Foreskin fibroblast (primary cell): Measurements from ENCODE around the genes SRY, TSPY1, CDY1B and DAZ4.

- RRBS: no CpG with 5 or more reads among the region's 40 CpGs
These were observed at the start of gene SRY for GRCh38 chrY:2786951-2788013. TSS of gene SRY (minus strand) at chrY:2787682.

- RRBS: 0% methylated on average over 8 of the region's 45 CpGs
These were observed 357 bp upstream of the ZFY start for GRCh38 chrY:2934723-2935324.

DNA sequence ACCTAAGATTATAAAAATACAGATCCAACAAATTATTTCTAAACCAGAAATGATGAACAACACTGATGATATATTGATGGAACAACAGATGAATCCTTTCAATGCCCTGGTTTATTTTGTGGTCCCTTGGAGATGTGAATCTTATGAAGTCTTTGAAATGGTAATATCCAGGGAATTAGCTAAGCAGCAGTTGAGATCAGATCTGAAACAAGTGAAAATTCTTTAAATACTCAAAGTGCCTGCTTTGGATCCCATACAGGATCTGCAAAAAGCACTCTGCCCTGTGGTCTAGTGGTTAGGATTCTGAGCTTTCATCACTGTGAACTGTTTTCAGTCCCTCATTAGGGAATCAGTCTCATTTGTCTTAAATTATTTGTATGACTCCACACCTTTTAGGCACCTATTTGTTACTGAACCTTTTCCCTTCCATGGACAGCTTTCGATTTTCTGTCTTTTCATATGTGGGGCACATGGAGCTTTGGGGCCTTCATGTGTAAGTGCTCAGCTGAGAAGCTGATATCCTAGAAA is 211.3 kb upstream of the TGIF2LY start:
- RRBS: no CpG with 5 or more reads among the region's 1 CpG

GRCh38 chrY:3775985-3776341 is 197.1 kb downstream of the TGIF2LY start:
- RRBS: no CpG with 5 or more reads among the region's 3 CpGs

DNA sequence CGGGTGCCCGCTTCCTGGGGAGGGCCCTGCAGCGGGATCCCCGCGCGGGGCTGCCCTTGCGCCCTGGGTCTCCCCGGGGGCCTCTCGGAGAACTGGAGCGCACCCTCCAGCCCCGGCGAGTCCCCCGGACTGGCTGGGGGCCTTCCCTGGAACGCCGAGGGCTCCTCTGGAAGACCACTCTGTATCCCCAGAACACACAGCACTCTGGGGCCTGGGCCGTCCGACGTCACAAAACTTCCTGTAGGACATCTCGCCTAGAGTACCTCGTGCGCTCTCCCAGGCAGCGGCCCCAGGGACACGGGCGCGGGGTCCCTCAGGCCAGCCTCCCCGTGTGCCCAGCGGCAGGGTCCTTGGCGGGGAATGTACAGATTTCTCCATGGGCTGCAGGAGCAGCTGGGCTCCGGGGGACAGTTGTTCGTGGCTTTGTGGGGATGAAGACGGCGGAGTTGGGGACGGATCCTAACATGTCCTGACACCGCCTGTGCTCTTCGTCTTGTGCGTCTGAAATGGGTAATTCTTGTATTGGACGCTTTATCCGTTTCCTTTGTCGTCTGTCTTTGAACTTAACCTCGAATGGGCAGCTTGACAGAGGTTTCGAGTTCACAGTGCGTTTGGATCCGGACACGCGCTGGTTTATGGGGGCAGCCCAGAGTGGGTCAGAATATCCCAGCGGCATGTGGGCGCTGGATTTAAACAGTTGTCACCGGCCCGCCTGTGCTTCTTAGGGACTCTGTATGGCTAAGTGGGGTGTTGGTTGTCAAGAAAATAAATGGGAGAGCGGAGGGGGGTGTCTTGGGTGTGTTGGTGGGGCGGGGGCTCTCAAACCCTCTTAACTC is 363.2 kb upstream of the AMELY start:
- RRBS: 3% methylated on average over 9 of the region's 51 CpGs

DNA sequence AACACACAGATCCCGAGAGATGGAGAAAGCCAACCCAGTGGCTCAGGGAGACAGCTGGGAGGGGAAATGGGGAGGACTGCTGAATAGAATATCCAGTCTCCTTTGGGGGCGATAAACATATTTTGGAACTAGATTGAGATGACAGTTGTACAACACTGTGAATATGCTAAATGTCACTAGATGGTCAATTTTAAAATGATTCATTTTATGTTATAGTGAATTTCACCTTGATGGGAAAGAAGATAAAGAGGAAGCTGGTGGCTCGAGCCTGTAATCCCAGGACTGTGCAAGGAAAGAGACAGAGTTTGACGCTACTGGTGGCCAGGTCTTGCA is 372.4 kb upstream of the AMELY start:
- RRBS: no CpG with 5 or more reads among the region's 4 CpGs

GRCh38 chrY:7339283-7340249 is 428.0 kb upstream of the AMELY start:
- RRBS: no CpG with 5 or more reads among the region's 9 CpGs

GRCh38 chrY:9466531-9467146 is at the start of gene TSPY1:
TSS of gene TSPY1 (plus strand) at chrY:9466955.
- RRBS: no CpG with 5 or more reads among the region's 35 CpGs

GRCh38 chrY:10068888-10069247 is 541.2 kb downstream of the TSPY10 start:
- RRBS: 88% methylated on average over 8 of the region's 15 CpGs

GRCh38 chrY:14201376-14201893 is 145.4 kb downstream of the VCY1B start:
- RRBS: no CpG with 5 or more reads among the region's 4 CpGs

GRCh38 chrY:15867432-15867695 is 1343.0 kb downstream of the NLGN4Y start:
- RRBS: no CpG with 5 or more reads among the region's 4 CpGs

GRCh38 chrY:24047775-24048469 is at the start of gene CDY1B:
TSS of gene CDY1B (minus strand) at chrY:24048019.
- RRBS: no CpG with 5 or more reads among the region's 6 CpGs

DNA sequence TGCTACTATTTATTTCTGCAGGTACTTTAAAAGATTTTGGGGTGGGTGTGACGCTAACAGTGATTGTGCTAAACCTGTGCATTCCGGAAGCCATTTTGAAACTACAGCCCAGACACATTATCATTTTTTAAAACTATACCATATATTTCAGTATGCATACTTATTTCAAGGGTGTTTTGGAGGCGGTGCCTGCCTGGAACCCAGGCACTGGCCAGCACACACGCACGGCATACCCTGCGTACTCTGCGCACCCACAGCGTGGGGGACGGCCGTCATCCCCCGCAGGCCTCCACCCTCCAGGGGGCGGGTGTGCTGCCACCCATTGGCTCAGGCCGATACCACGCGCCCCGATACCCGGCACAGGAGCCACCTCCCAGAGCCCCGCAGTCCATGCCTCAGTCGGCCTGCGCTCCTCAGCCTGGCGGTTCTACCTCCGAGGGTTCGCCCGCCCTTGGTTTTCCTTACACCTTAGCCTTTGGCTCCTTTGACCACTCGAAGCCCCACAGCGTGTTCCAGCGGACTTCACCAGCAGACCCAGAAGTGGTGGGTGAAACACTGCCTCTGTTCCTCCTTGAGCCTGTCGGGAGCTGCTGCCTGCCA is at the start of gene DAZ4:
Gene DAZ4, plus strand, starts transcription at position 398 of the 600 bp plus-strand sequence.
- RRBS: no CpG with 5 or more reads among the region's 28 CpGs